Mesenteric fat pad (tissue), 1 donor: ENCODE data around the gene TRIP11.

DNA sequence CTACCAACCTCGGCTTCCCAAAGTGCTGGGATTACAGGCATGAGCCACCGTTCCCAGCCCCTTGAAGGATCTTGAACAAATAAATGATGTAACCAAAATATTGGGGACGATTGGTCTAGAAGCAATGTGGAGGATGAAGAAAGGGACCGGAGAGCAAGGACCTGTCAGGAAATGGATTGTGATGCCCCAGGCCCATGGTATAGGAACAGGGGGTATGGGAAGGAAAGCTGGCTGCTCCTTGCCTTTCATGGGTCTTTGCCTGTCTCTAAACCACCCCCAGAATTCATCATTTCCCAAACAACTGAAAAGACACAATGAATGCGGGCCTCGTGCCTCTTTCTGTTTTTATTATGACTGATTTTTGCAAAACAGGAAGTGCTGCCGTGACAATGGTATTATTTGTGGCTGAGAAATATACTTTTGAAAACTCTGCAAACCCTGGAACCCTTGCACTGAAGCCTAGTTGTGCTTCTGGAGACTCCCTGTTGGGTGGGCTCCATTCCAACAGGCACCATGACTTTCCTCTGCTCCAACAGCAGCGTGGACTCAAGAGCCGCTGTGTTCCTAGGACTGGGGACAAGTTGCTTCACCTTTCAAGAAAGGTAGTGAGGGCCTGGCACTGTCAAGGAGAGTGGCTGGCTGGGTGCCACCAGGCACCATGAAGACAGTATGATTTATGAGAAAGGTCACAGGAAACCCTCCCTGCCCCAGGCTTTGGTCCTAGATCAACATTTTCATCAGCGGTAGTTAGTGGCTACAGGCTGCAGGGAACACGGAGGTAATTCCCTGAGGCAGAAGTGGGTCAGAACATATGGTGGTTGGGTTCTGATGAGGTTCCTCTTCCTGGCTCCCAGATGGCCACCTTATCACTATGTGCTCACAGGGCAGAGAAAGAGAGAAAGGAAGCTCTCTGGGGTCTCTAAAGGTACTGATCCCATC lies 4.8 kb upstream of the DGLUCY start:
- PRO-cap = no peak

DNA sequence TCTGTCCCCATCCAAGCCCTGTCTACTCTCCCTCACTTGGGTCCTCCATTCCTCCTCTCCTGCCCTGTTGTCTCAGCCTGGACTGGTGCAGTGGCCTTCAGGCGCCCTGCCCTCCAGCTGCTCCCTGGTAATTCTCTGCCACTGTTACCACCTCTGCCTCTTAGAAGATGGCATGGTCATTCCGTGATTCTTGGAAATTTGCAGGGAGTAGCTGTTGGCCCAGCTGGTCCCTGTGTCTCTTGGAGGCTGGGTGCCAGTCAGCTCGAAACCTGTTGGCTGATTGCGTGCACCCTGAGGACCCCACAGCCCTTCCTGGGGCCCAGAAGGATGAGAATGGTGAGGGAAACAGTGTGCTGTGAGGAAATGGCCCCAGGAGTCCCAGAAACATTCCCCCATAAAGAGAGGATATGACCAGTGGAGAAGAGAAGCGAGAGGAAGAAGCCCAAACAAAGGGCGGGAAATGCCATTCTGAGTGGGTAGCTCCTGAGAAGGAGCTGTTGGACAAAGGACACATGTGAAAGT lies 22.4 kb downstream of the GPR68 start:
- PRO-cap = no peak

DNA sequence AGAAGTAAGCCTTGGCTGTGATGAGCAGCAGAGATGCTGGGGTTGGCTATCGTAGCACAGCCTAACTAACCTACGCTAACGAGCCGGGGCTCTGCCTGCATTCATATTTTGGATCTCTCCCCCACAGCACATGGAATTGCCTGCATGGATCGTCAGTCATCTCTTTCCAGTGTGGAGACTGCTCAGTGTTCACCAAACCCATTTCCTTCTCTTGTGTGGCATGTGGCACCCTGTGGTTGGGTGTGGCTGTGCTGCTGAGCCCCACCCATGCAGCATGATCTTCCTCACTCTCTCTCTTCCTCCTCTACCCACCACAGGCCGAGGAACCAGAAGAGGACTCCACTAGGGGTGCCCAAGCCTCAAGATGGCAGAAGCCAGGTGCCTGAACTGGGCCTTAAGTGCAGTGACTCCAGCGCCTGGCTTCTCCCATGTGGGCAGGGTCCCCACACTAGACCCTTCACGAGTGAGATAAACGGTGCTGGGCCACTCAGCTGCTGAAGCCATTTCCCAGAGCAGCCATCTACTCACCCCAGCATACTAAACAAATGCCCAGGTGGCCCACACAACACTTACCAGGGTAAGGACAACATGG lies 66.8 kb upstream of the GPR68 start:
- PRO-cap = no peak

GRCh38 chr14:91373476-91374389 lies 43.9 kb downstream of the CCDC88C start:
- PRO-cap = no peak

- PRO-cap = no peak
These were observed 1.2 kb upstream of the CCDC88C start for GRCh38 chr14:91418434-91419515.

DNA sequence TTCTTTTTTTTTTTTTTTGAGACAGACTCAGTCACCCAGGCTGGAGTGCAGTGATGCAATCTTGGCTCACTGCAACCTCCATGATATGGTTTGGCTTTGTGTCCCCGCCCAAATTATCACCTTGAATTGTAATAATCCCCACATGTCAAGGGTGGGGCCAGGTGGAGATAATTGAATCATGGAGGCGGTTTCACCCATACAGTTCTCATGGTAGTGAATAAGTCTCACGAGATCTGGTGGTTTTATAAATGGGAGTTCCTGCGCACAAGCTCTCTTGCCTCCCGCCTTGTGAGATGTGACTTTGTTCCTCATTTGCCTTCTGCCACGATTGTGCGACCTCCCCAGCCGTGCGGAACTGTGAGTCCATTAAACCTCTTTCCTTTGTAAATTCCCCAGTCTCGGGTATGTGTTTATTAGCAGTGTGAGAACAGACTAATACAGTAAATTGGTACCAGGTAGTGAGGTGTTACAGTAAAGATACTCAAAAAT lies 8.0 kb upstream of the CCDC88C start:
- PRO-cap = no peak

DNA sequence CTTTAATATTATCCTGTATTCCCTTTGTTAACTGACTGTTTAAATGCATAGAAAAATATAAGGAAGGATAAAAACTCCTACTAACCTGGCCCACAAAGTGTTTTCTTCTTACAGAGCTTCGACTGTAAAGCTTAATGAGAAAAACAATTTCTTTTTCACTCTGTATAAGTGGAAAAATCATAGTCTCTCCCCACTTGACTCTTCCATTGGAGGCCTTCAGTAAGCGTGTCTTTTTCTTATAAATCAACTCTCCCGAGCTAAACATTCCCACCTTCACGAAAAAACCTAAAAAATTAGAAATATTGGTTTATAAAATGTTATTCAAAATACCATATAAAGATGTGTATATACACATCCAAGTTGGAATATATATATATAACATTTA lies 53.2 kb upstream of the CATSPERB start:
- PRO-cap = no peak

GRCh38 chr14:91831401-91831827 lies 35.9 kb downstream of the TC2N start:
- PRO-cap = no peak

GRCh38 chr14:91877403-91877852 lies 10.1 kb upstream of the TC2N start:
- PRO-cap = no peak

DNA sequence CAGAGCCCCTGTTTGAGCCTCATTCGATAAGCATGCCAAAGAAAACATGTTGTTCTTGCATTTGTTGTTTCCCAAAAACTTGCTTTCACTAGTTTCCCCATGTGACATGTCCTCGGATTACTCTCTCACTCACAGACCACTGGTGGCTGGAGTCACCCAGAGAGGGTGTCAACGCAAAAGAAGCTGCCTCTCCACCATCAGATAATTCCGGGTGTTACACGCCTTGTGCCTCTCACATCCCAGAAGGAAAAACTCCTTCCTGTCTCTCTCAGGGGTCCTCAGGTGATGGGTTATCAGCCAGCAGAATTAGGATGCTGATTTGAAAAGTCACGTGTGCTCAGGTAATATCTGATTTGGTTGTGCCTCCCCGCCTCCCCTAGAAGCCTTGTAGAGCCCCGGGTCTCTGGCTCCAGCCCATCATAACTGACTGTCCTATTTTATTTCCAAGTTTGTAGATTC lies 16.6 kb upstream of the TC2N start:
- PRO-cap = no peak

GRCh38 chr14:91899013-91899765 lies 31.9 kb upstream of the TC2N start:
- PRO-cap = no peak

- PRO-cap = no peak
These were observed 39.2 kb upstream of the TC2N start for GRCh38 chr14:91906426-91906994.

DNA sequence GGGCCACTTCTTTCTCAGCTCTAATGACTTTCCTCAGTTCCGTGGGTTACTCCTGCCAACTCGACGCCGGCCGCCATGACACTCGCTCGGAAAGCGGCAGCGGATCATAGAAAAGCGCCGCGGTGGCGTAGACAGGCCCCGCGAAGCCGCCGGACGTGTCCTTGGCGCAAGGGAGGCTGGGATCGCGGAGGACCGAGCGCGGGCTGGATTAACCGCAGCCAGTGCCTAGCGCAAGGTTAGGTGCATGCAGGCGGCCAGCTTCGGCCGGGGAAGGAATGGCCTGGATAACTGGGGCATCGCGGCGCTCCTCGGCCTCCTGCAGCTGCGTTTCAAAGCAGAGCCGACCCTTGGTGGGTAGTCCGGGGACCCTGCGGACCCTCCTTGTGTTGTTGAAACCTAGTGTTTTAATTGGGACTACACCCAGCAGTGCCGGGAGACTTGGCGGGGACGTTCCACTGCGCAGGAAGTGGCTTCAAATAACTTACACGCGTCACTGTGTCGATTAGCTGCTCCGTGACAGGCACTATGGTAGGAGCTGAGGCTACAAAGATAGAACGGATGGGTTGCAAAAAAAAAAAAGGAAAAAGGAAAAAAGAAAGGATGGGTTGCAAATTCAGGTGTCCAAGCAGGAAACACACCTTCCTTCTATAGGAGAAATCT lies at the start of gene TRIP11:
Gene TRIP11, minus strand, starts transcription at position 106 of the 660 bp plus-strand sequence.
- PRO-cap = bidirectional peak, plus-strand start at position 239 of the sequence, minus-strand start at position 106 of the sequence

DNA sequence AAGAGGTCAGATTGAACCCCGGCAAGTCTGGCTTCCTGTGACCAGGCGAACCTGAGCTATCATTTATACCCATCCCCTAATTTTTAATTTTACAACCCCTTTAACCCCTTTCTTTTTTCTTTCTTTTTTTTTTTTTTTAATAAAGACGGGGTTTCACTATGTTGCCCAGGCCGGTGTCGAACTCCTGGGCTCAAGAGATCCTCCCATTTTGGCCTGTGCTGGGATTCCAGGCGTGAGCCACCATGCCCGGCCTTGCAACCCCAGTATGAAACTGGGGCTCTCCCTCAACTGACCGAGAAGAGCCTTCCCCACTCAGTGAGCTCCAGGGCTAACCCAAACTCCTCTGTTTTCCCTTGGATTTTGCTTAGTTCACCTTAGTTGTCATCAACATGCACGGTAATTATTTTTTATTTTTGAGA lies 971 bp downstream of the CPSF2 start:
- PRO-cap = no peak

DNA sequence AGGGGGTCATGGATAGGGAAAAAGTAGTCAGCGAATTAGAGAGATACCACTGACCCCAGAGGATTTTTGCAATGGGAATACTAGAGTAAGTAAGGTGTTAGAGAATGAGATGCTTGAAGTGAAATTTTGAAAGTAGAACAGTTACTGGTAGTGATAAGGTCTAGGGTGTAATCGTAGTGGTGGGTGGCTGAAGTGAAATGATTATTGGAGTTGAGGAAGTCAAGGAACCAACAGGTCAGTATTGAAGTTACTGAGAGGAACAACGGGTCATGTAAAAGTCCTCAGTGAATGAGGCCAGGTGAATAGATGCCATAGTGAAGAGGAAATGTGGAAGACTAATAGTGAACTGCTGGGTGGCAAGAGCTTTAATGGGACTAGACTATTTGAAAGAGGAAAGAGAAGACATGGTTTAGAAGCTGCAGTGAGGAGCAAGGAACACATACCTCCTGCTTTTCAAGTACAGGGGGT lies 6.9 kb downstream of the CPSF2 start:
- PRO-cap = no peak

DNA sequence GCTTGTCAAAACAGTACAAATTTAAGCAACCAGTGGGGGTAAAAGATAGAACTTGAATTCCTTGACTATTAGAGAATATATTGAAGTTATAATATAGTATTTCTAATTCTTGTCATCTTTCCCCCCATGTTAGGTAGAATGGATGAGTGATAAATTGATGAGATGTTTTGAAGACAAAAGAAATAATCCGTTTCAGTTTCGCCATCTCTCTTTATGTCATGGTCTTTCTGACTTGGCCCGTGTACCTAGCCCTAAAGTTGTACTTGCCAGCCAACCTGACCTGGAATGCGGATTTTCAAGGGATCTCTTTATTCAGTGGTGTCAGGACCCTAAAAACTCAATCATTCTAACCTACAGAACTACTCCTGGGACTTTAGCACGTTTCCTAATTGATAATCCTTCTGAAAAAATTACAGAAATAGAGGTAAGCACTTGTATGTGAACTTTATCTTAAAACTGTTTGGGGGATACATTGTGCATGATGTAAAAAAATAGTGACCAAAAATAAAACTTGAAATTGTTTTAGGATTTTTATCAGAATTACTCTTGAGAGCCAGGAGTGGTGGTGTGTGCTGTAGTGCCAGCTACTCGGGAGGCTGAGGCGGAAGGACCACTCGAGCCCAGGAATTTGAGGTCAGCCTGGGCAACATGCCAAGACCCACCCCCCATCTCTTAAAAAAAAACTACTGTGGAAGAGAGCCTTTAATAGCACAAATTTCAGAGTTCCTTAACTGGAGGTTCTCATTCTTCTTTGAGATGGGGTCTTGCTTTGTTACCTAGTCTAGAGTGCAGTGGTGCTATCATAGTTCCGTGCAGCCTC lies 21.3 kb downstream of the CPSF2 start:
- PRO-cap = no peak

- PRO-cap = no peak
These were observed 85.3 kb downstream of the CPSF2 start for GRCh38 chr14:92207012-92207544.

DNA sequence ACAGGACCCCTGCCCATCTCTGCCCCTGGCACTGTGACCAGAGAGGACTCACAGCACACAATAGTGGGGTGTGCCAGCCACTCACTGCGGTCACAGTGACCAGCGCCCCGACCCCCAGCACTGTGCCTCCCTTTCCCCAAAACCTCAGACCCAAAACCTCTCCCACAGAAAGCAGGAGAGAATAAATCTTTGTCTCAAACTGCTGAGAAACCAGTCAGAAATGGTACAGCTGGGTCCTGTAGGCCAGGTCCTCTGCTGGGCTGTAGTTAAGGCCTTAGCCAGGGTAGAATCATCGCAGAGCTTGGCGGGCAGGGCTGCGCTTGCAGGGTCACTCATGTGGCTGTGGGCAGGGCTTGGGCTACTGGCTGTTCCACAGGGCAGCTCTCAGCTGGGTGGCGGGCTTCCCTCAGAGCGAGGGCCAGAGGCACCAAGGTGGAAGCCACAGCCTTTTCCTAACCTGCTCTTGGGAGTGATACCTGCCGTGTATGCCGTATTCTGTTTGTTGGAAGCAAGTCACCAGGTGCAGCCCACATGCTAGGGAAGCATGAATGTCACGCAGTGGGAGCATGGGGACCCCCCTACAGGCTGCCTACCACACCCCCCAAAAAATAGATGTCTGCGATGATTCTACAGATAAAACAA lies 69.9 kb upstream of the RIN3 start:
- PRO-cap = no peak

GRCh38 chr14:92494849-92495415 lies 18.6 kb upstream of the RIN3 start:
- PRO-cap = no peak

DNA sequence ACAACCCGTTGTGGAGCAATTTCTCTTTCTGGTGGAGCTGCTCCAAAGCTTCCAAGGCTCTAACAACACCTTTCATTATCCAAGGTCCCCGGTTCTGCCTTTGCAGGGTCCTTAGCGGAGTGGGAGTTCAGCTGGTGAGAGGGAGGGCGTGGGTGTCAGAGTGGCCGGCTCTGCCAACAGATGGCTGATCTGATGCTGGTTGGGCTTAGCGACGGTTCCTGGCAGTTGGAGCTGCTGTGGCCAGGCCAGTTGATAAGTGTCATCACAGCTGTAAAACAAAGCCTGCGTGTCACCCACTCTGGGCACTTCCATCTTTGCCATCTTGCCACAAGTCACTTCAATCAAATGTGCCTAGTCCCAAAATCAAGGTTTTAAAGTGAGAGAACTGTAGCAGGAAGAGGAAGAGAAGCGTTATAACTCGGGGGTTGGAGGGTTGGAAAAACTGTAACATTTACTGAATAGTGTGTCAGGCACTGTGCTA lies 36.3 kb downstream of the RIN3 start:
- PRO-cap = no peak